Peritoneum (tissue), 1 donor: ENCODE data around the genes HJV, NBPF10, NBPF14, H2AC18 and H2AC20.

- PRO-cap = no peak
These were observed 2.2 kb downstream of the TXNIP start for GRCh38 chr1:145993938-145994885.

GRCh38 chr1:146021576-146022228, at the start of gene HJV:
Gene HJV (minus strand): TSS chr1:146021735.
- PRO-cap = no peak

- PRO-cap = no peak
These were observed at the start of gene NBPF10 for GRCh38 chr1:146144629-146145161. Gene NBPF10 (minus strand): TSS chr1:146144804.

- PRO-cap = no peak
These were observed 41.7 kb downstream of the CHD1L start for GRCh38 chr1:147284178-147284681.

GRCh38 chr1:147287190-147287654, 44.7 kb downstream of the CHD1L start:
- PRO-cap = no peak

DNA sequence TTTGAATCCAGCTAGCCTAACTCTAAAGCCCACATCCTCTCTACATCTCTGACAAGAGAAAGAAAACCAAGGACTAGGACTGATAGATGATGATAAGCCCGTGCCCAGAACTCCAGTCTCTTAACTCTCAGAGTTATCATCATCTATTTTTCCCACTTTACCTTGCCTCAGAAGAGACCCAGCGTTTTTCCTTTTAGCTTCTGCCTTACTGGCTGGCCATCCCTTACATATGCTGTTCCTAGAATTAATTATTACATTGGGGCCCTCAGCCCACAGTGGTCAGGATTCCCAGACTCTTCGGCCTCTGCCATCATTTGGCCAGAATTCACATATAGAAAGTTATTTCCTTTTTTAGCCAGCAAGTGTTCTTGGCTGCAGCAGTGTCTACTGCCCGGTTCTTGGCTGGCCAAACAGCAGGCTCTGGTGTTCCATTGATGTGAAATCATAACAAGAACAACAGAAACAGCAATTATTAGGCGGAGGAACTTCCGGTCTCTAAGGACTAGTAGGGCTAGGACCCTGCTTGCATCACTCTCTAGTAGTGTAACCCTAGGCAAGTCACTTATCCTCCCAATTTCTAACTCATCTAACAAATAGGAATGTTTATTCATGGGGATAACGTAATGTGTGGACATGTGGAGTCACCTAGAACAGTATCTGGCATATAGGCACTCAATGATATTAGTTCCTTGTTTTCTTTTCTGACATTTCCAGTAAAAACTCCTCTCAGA, 8.6 kb upstream of the GJA5 start:
- PRO-cap = no peak

GRCh38 chr1:148151307-148151797, 729 bp downstream of the NBPF11 start:
- PRO-cap = no peak

- PRO-cap = no peak
These were observed 110.9 kb upstream of the NBPF11 start for GRCh38 chr1:148262887-148263379.

DNA sequence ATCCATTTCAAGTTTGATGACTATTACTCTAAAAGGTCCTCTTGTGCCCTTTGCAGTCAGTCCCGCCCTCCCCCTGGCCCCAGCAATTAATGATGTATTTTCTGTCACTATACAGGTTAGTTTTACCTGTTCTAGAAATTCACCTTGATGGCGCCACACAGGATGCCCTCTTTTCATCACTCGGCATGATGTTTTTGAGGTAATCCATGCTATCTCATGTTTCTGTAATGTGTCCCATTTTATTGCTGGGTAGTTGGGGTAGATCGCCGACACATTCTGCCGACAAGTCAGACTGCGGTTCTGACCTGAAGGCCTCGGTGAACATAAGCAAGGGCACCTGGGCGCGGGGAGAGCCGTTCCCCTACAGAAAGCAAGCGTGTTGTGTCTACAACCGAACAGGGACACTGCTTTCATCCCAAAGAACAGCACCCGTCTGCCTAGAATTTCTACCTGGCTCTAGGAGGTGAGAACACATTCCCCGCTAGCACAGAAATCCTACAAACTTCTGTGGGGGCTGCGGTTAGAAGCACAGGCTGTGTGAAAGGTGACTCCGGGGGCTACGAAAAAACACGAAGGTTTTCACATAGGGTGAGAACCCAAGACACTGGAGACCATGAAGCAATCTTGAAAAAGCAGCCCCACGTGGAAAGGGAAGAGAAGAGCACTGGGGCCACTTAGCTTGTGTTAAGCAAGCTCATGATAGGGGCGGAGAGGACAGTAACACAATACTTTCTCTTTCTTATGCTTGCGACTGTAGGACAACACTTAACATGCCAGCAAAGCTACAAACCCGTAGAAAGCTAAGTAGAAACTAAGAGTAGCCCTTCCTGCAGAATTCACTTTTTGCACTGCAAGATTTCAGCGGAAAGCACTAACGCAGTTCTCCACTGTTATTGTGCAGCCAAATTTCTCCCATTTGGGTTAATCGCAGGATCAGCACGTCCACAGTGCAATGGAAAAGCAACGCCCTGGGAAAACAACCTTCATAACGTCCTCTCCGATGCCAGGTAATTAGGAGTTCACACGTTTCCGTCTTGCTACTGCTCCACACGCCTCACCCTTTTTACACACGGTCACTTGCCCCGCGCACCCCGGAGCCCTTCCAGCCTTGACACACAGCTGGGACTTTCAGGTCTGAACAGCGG, 149.0 kb downstream of the PPIAL4G start:
- PRO-cap = unidirectional peak, minus-strand start at position 1,013 of the sequence

- PRO-cap = unidirectional peak, plus-strand start at chr1:148353554
These were observed 129.4 kb downstream of the PPIAL4G start for GRCh38 chr1:148353448-148354284.

- PRO-cap = no peak
These were observed at the start of gene NBPF14 for GRCh38 chr1:148595663-148596178. Gene NBPF14 (minus strand): TSS chr1:148596011.

GRCh38 chr1:148900847-148901483, 56.7 kb downstream of the PDE4DIP start:
- PRO-cap = no peak

DNA sequence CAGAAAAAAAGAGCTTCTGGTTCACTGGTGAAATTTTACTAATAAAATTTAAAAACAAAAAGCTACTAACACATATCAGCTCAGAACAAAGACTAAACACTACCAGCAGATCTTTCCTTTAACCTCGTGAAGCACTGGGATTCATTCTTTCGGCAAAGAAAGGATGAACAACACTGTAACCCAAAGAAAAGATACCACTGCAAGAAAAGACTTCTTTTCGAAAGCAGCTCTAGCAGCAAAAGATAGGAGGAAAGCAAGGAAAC, 1.1 kb downstream of the NBPF9 start:
- PRO-cap = no peak

DNA sequence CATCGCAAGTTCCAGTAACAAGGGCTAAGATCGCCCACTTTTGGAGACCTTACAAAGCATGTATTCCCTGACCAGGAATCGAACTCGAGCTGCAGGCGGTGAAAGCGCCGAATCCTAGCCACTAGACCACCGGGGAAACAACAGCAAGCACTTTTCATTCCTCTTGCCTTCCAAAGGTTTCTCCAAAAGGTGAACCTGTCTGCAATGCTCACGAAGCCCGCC, 89.8 kb upstream of the FCGR1A start:
- PRO-cap = no peak

- PRO-cap = no peak
These were observed at the start of gene H2AC18 for GRCh38 chr1:149842422-149843179. Gene H2AC18 (minus strand): TSS chr1:149842750.

DNA sequence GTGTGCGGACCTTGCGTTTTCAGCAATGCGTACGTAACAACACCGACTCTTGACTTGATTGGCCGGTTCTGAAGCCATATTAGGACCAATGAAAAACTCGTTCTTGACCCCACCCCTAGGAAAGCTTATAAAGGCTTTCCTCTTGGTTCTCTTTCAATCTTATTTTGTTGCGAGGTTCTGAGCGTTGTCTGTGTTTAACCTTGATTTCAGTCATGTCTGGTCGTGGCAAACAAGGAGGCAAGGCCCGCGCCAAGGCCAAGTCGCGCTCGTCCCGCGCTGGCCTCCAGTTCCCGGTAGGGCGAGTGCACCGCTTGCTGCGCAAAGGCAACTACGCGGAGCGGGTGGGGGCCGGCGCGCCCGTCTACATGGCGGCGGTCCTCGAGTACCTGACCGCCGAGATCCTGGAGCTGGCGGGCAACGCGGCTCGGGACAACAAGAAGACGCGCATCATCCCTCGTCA, at the start of gene H2AC20:
Gene H2AC20 (plus strand): TSS at position 156 of the 460 bp plus-strand sequence.
- PRO-cap = bidirectional peak, plus-strand start at position 156 of the sequence, minus-strand start outside the sequence

DNA sequence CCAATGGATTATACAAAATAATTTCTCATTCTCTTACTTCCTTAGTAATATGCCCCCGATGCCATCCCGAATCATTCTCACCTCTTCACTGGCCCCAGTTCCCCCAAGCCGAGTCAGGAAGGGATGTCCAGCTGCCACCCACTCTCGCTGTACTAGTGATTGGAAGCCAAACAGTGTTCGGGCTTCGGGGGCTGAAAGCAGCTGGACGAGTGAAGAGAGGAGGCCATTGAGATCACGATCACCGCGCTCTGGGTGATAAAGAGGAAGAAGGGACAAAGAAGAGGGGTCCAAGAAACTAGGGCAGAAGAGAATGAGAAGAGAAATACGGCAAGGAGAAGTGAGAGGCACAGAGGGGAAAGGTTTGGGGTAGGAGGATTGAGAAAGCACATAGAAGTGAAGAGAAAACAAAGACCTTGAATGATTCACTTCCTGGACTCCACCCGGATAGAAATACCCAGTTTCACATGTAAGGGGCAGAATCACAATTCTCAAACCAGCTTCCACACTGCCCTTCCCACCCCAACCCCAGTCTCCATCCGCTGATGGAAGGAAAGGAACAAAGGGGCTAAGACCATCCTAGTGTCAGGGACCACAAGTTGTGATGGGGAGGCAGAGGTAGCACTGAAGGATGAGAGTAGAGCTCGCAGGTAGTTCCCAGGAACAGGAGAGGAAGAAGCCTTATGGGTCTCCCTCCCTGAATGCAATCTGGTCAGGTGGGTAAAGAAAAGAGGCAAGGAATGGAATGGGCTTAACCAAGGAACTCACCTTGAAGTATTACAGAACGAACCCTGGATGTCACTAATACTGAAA, 3.8 kb upstream of the SF3B4 start:
- PRO-cap = no peak

DNA sequence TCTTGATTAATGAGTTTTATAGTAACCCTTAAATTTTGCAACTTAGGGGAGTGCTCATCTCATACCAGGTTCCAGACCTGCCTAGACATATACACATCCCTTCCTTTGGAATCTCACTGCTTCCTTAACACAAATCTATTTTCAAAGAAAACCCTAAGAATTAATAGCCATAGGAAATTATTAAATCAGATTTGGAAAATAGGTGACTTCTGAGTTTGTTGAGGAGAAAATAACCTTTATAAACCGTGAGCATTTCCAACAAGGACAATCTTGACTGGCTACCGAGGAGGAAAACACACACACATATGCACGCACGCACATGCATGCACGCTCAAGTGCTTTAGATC, 5.1 kb upstream of the MTMR11 start:
- PRO-cap = no peak

DNA sequence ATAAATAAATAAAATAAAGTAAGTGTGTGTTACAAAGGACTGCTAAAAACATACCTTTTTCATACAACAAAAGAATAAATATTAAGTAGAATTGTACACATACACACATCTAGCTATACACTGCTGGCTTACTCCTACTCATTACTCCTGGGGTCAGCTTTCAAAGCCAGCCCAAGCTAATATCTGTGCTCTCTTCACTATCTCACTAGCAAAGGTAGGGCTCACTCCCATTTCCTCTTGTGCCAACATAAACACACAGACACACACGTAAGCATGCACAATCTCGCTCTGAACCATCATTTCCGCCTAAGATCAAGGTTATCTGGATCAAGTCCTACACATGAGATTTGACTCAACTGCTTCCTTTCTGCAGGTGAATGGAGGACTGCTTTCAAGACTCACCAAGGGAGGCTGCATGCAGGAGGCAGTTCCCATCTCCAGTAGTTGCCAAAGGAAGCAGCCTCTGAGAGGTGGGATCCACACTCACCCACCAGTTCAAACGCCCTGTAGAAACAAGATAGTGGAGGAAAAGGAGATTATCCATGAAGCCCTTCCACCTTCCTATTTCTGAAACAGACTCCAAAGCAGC, 28.8 kb upstream of the MTMR11 start:
- PRO-cap = no peak

DNA sequence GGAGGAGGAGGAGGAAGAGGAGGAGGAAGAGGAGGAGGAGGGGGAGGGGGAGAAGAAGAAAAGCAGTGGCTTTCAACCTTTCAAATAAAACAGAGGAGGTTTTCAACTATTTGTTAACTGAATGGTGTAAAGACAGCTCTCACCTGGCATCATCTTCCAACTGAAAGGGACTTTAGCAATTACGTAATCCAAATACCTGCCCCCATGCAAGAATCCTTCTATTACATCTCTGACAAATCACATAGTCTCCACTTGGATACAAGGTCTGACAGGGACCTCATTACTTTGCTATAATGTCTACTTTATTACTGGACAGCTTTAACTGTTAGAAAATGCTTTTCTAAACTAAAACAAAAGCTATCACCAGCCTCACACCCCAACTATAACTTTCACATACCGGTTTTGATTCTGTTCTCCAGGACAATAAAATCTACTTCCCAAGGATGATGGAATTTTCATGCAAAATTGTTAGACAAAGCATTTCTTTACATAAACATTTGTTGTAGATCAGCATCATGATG, 29.4 kb downstream of the OTUD7B start:
- PRO-cap = no peak